Iris pigment epithelial cell (primary cell): ENCODE measurements around a stretch of chr2.

- RRBS, result no CpG with 5 or more reads among the region's 17 CpGs
These were observed 22.6 kb downstream of the COLEC11 start for GRCh38 chr2:3617495-3617992.

DNA sequence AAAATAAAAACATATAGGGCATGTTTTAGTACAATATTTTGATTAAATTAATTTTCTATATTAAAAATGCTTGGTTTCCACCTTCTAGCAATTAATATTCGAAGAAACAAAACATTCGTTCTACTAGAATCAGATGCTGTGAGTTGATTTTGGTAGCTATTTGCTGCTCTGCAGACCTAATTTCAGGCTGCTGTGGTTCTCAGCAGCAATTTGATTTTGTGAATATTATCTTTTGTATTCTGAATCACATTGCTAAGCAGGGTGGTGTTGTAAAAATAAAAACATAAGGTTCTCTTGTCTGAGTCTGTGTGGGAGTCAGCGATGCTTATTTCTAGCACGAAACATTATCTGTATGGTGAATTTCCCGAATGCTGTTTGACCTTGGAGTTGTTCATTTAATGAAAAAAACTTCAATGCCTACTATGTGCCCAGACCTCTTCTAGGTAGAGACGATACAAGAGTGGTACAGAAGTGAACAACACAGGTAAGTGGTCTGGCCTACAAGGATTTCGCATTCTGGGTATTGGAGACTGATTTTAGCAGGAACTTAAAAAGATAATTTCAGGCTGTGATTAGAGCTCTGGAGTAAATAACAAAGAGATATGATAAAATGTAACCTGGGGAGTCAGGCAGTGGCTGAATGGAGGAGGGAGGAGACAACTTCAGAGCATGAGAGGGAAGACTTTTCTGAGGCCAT lies 8.4 kb upstream of the DCDC2C start:
- RRBS, result no CpG with 5 or more reads among the region's 7 CpGs

GRCh38 chr2:3911920-3912171 lies 208.5 kb downstream of the DCDC2C start:
- RRBS, result no CpG with 5 or more reads among the region's 6 CpGs

DNA sequence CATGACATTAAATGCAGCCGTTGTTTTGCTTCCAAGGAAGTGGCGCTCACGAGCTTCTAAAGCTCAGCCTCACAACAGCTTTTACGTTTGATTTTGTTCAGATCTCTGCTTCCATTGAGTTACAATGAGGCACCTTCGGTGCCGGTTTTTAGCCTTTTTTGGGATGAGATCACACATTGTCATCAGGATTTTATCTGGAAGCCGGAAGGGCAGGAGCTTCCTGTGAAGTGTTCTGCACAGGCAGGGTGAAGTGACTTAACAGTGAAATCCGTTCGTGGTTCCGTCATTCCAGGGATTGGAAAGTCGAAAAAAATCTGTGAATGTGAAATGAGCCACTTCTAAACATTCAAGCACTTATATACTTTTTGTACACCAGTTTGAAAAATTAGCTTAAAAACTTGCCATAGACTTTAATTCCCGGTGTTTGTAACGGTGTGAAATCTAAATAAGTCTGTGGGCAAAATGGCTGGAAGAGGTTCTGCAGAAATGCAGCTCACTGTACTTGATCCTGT lies 209.9 kb downstream of the DCDC2C start:
- RRBS, result no CpG with 5 or more reads among the region's 13 CpGs

- RRBS, result no CpG with 5 or more reads among the region's 3 CpGs
These were observed 222.6 kb downstream of the SOX11 start for GRCh38 chr2:5914841-5915208.

- RRBS, result no CpG with 5 or more reads among the region's 4 CpGs
These were observed 493.4 kb downstream of the CMPK2 start for GRCh38 chr2:6372110-6372814.

- RRBS, result no CpG with 5 or more reads among the region's 11 CpGs
These were observed 52.6 kb downstream of the CMPK2 start for GRCh38 chr2:6812998-6813611.

DNA sequence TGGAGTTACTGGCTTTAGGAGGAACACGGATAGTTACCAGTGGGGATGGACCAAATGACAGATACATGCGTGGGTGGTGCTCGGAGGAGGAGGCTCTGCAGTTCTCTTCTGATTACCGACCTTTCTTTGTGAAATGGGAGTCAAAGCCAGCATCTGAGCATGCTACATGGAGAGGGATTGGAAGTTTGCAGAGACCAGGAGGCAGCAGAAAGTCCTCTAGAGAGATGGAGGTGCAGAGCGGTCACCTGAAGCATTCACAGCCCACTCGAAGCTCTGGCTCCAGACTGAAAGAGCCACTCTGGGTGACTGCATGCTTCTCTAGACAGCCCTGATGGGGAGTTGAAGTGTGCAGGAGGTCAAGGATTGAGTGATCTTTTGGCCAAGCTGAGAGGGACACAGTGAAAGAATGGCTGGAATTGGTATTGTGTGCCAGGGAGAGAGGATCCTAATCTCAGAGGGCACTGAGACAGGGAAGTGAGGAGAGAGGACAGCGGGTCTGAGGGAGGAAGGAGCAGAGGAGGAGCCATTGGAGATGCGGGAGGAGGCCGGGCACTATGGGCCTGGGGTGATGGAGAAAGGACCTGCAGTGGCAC lies 26.5 kb downstream of the RNF144A start:
- RRBS, result 84% methylated on average over 1 of the region's 9 CpGs

DNA sequence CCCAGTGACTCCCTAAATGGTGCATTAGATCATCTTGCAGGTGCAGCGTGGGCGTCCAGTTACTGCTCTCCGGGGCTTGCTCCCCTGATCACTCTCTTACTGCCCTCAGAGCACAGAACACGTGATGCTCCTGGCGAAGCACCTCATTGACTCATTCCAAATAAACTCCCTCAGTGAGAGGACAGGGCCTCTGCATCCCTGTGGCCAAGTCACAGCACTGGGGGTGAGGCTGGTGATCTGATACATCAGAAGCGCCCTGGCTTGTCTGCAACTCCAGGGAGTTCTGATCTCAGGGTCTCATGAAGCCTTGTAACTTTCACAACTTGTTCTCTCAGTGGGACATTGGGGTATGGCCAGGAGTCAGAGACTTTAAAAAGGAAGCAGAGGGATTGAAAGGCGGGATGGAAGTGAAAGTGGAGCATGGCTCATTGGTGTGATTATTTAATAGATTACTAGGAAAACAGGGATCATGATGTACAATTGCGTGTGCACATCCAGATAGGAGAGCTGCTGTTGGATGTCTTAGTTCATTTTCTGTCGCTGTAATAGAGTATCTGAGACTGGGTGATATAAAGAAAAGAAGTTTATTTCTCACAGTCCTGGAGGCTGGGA lies 41.8 kb downstream of the RNF144A start:
- RRBS, result no CpG with 5 or more reads among the region's 9 CpGs

GRCh38 chr2:7026603-7027170 lies 109.5 kb downstream of the RNF144A start:
- RRBS, result no CpG with 5 or more reads among the region's 11 CpGs

GRCh38 chr2:7027507-7027851 lies 110.3 kb downstream of the RNF144A start:
- RRBS, result no CpG with 5 or more reads among the region's 3 CpGs

- RRBS, result no CpG with 5 or more reads among the region's 19 CpGs
These were observed 114.3 kb downstream of the RNF144A start for GRCh38 chr2:7031338-7032046.

DNA sequence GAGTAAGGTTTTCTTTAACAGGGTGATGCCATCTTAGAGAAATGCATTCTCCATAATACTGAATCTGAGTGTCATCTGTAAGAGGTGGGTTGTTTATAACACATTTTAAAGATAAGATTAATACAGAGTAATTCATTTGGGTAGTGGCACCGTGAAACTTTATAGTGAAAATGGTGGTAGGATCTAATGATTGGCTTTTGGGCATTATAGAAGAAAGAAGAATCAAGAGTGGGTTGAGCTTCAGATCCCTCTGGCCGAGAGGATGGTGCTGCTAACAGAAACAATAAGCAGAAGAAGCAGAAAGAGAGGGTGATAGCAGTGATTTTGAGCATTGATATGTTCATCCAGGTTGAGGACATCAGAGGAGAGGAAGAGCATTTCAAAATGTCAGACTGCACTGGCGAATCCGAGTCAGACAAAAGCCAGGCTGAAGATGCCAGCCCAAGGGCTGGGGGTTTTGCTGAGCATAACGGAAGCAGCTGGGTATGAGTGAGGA lies 151.0 kb downstream of the RNF144A start:
- RRBS, result no CpG with 5 or more reads among the region's 5 CpGs

GRCh38 chr2:7074318-7075110 lies 157.3 kb downstream of the RNF144A start:
- RRBS, result no CpG with 5 or more reads among the region's 3 CpGs

DNA sequence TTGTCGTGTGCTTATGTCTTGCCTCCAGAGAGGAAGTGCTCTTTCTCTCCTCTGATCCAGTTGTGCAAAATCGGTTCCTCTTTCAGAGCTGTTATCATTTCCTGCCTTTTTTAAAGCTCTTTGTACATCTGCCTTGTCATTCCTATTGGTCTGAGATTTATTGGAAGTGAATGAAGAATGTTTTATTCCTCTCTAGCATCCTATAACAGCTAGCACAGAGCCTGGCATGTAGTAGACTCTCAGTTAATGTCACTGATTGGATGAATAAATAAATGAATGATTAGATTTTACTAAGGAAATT lies 623.1 kb upstream of the ID2 start:
- RRBS, result no CpG with 5 or more reads among the region's 2 CpGs

- RRBS, result no CpG with 5 or more reads among the region's 17 CpGs
These were observed 587.3 kb upstream of the ID2 start for GRCh38 chr2:8094557-8094935.

DNA sequence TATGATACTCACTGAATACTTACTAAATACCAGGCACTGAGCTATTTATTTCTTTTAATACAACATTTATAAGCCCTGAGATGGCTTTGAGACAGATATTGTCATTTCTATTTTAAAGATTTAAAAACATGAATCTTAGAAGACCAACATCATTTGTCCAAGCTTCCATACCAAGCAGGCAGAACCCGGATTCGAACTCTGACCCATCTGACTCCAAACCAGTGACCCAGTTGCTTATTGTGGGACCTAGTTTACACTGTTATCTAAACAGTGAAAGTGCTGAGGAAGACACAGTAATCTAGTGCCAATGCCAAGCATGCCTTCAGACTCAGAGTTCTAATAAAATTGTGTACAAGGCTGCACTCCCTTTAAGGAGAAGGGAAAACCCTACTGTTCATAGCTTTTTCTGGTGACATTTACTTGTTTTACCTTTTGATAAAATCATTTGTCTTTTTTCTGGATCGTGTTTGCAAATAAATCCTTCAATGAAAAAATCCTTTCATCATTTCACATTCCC lies 558.7 kb upstream of the ID2 start:
- RRBS, result no CpG with 5 or more reads among the region's 3 CpGs

GRCh38 chr2:8125548-8126451 lies 556.1 kb upstream of the ID2 start:
- RRBS, result no CpG with 5 or more reads among the region's 11 CpGs

DNA sequence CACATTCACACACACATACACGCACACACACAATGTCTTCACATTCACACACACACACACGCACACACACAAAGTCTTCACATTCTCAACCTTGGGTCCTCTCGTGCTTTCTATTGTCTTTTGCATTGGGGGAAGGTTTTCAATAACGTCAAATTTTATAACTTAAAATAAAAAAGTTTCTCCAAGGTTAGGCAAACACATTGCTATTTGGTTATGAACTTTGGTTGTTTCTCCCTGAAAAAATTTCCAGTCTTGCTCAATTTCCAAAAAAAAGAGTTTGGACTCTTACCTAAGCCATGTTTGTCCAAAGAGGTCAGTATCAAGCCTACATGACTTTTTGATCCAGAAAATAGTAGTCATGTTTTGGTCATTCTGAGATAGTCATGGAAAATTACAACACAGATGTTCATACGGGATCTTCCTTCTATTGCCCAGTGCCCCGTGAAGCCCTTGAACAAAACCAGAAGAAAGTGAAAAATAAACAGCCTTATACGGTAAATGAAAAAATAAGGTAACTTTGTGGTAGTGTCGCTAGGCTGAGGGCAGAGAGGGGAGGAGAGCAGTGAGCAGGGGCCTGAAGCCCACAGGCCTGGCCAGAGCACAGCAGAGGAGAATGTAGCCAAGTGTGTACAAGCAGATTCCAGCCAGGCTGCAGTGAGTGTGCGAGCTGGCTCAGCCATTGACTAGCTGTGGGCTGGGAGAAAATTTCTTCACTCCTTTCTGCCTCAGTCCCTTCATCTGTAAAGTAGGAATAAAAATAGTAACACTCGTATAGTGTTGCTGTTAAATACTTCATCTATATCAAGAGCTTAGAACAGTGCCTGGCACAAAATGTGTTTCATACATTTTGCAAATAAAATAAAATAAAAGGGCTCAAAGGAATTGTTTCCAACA lies 542.6 kb upstream of the ID2 start:
- RRBS, result no CpG with 5 or more reads among the region's 10 CpGs

- RRBS, result no CpG with 5 or more reads among the region's 3 CpGs
These were observed 537.7 kb upstream of the ID2 start for GRCh38 chr2:8143937-8144685.